Type B pancreatic cell (in vitro differentiated cells): ENCODE measurements around a stretch of chr2.

GRCh38 chr2:63966371-63967100, 52.7 kb downstream of the VPS54 start:
- PRO-cap = no peak

DNA sequence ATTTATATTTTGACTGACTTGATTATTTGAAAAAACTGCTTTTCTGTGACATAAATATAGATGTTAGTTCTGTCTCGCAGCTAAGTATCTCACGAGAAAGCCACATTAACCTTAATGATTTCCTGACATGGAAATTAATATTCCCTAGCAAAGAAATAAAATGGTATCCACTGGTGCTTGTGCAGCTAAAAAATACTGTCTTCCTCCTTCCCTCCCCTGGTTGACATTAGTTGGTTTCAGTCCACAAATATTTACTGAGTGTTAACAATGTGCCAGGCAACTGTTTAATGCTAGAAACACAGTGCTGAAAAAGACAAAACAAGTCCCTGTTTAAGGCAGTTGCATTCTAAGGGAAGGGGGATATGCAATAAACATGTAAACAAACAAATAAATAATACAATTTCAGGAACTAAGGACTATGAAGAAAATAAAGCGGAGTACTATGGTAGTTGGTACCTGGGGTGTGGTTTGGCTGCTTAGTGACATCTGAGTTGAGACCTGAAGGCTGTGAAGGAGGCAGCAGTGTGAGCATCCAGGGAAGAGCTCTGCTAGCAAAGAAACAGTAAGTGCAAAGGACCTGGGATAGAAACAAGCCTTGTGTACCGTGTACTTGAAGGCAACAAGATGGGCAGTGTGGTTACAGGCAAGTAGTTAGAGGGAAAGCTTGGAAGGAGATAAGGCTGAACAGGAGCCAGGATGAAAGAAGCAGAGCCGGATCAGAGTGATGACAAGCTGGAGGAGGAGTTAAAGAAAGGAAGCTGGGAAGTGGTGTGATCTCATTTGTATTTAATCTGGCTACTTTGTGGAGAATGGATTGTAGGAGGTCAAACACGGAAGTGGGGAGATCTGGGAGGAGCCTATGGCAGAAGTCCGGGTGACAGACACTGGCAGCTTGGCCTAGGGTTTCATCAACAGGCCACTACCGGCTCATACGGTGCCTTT, 44.5 kb upstream of the VPS54 start:
- PRO-cap = no peak

DNA sequence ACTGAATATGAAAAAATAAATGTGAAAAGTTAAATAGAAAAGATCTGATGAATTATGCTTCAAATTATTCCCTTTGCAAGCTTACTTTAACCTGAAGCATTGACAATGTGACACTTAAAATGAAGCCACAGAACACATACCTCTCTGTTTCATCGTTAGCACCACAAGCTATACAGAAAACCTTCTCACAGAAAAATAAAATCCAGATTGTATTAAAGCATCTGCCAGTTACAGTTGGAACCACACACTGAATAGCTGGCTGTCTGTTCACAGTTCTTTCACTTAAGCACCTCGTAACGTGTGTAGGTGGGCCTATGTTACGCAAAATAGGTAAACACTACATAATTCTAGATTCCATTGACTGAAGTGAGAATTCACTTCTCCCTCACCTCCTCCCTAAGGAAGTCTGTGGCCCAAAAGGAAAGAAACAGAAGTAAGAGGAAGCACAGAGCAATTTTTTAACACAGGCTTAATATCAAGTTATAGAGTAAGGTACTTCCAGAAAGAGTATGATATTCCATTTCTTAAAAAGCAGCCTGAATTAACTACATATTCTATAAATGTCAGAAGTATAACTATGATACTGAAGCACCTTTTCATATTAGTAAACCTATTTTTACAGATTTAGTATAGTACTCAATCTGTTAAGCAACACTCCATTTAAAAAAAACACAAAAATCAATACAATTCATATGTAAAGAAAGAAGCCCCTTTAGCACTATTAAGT, 24.8 kb downstream of the PELI1 start:
- PRO-cap = no peak

DNA sequence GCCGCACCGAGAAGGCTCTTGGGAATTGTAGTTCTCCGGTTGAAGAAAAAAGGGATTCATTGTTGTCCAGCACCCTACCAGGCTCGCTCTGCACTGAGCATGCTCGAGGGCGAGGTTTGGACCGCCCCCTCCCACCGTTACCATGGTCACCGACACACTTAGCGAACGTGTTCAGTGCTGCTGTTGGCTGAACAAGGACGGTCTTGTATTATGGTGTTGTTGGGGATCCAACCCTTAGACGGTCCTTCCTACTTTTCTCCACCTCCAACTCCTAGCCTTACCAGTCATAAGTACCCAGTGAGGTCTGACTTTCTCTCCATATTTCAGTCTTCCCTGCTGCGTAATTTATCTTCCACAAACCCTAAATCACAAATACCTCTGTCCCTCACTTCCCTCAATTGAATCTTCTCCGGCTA, 298 bp upstream of the PELI1 start:
- PRO-cap = bidirectional peak, plus-strand start at position 174 of the sequence, minus-strand start outside the sequence

- PRO-cap = no peak
Measured at GRCh38 chr2:64213872-64214788, 69.9 kb upstream of the PELI1 start.

GRCh38 chr2:64254584-64255179, 110.5 kb upstream of the PELI1 start:
- PRO-cap = no peak

DNA sequence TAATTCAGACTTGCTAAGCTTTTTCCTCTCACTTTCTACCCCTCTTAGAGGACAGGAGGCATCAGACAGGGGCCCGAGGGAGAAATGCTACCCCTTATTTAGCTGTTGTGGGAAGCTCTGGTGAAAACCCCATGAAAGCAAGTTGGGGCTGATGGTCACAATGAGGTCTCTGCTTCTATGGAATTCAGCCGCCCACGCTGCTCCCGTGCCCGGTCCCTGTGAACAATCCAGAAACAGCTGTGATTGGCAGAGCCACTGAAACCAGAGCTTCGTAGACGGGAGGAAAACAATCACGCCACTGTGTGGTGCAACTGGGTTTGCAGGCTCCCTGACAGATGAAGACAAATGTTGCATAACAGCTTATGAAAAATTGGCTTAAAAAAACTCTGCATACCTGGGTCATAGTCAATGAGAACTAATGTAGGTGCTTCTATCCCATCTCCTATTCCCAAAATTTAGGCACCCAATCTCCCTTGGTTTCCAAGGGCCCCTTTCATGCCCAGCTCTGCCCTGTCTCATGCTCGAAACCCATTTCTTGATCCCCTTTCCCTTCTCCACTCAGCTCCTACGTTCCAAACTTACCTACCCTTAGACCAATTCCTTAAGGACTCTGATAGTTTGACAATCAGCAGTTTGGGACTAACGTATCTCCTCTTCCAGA, 141.6 kb upstream of the LGALSL start:
- PRO-cap = no peak

- PRO-cap = no peak
Measured at GRCh38 chr2:64331209-64331702, 122.7 kb upstream of the LGALSL start.

DNA sequence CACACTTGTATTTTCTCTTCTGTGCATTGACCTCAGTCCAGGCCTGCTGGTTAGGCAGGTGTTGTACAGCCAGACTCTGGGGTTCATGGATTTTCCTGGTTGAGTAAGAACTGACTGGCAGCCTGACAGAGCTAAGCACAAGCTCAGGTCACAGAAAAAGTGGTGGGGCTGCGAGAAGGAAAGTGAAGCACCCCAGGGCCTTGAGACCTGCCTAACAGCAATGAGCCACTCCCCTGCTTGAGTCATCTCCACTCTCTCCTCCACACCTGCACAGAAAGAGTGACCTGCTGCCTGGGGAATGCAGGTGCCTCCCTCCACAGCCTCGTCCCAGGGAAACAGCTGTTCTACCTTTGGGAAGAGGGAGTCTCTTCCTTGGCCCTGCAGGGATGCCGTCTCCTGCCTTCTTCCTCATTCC, 91.4 kb upstream of the LGALSL start:
- PRO-cap = bidirectional peak, plus-strand start at position 271 of the sequence, minus-strand start at position 152 of the sequence

DNA sequence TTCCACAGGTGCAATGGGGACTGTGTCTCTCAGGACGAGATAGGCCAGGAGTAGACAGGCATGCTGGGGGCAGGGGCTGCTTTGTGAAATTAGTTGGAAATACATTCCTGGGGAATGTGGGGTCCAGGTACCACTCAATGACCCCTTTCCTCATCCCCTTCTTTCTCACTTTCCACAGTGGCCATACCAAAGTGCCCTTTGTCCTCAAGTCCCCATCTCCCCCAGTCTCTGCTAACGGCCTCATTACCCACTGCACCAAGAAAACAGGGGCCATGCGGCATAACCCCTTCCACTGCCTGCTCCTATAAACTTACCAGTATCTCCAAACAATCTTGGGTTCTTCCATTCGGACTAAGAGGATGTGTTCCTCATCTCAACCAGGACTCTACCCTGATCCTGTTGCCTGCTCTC, 72.0 kb upstream of the LGALSL start:
- PRO-cap = no peak

- PRO-cap = no peak
Measured at GRCh38 chr2:64406247-64406632, 47.7 kb upstream of the LGALSL start.

- PRO-cap = bidirectional peak, plus-strand start at chr2:64524348, minus-strand start at chr2:64524086
Measured at GRCh38 chr2:64523989-64524222, 222 bp upstream of the AFTPH start.

DNA sequence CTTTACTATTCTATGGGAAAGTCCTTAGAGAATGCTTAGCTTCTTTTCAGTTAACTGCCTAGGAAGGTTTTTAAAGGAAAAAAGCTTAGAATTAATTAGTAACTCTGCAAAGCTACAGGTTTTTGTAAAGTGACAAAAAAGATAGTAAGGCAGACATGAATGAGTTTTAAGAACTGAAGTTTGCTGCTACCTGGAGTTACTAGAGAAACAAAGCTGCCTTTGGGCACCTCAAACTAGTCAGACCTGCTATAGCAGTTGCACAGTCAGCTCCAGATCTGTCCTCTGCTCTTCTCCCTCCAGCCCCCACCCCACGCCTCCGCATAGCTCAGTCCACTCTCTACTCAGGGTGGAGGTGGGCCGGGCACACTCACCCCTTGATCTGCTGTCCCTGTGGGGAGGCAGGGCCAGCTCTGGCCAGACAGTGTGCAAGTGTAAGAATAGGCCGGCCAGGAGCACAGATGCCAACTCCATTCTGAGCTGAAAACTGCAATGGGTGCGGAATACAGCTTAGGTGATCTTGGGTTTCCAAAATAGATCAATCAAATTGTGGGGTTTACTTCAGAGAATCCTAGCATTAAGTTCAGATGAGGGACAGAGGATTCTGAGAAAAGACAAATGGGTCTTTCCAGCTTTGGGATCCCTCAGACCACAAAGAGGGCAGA, 4.1 kb downstream of the SERTAD2 start:
- PRO-cap = no peak

GRCh38 chr2:64730518-64731080, 76.9 kb upstream of the SERTAD2 start:
- PRO-cap = no peak

DNA sequence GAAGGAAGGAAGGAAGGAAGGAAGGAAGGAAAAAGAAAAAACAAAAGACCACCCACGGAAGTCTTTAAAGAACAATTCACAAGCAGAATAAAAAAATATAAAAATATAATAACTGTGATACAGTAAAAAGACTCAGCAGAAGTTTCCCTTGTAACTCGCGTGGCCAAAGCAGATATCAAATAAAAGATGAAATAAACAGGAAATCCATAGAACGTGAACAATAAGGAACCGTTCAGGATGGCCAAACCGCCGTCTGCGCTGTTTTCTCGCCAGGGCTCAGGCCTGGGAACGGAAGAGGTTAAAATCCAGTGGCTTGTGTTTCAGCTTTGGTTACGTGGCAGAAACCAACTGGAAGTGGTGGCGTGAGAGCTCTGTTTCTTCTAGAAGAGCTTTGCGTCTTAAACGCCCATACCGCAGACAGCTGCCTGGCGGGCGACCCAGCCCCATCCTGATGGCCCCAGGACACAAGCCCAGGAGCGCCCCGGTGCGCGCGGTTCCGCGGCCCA, 1.1 kb upstream of the SLC1A4 start:
- PRO-cap = bidirectional peak, plus-strand start at position 340 of the sequence, minus-strand start at position 257 of the sequence

DNA sequence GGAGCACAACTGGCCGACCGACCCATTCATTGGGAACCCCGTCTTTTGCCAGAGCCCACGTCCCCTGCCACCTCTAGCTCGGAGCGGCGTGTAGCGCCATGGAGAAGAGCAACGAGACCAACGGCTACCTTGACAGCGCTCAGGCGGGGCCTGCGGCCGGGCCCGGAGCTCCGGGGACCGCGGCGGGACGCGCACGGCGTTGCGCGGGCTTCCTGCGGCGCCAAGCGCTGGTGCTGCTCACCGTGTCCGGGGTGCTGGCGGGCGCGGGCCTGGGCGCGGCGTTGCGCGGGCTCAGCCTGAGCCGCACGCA, 302 bp downstream of the SLC1A4 start:
- PRO-cap = no peak

DNA sequence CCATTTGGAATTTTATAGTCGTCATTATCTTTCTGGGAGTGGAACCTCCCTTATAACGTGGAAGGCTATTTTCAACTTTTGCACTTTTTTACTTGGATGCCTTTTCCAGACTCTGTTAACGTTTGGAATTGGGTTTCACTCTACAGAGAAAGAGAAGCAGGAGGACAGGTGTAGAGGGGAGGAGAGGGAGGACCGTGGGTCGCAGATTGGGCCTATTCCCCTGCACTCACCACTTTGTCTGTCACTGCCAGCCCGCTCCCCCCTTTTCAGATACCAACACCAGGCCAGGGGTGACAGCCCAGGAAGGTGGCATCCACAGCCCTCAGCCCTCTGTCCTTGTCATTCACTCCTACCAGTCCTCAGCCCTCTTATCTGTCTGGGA, 24.1 kb upstream of the CEP68 start:
- PRO-cap = no peak

DNA sequence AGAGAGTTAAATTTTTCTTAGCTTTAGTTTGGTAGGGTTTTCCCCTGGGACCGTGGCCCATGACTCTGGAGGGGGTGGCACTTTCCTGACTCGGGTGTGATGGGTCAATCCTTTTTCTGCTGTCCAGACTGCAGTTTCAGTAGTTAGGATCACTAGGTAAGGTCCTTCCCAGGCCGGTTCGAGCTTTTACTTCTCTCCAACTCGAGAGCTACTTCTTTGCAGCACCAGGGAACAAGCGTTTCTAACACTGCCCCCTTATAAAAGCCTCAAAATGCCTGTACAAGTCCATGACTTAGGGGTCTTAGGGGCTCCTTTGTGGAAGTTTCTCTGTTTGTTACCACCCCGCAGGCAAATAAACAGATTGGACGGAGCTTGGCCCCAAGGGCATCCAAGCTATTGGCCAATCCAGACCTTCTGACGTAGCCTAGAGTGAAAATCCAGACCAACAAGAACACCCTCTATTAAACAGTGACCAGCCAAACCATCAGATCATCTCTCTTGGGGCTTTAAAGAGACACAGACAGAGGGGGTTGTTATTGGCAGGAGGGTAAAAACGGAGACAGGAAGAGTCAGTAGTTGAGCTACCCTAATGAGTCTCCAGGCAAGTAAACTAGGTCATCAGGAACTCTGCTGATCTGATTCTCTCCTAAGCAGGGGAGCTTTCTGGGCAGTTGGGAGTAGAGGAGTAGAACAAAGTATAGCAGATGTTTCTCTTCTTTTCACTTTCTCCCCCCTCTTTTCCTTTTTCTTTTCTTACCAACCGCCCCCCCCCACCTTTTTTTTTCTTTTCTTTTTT, 9.3 kb upstream of the CEP68 start:
- PRO-cap = no peak

DNA sequence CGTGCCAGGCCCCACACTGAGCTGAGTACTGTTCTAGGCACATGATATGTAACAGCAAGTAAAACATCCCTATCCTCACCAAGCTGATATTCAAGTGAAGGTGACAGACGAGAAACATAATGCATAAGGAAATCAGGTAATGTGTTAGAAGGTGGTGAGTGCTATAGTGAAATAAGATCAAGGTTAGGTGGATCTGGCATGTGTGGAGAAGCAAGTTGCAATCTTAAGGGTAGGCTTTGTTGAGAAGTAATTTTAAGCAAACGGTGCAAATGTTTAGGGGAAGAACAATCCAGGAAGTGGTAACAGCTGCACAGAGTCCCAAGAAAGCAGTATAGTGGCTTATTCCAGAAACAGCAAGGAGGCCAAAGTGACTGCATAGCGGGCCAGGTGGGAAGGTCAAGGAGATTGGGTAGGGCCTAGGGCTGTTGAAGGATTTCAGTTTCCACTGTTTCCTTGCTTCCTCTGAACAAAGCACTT, 29.9 kb upstream of the RAB1A start:
- PRO-cap = no peak

- PRO-cap = no peak
Measured at GRCh38 chr2:65247962-65248765, 20.5 kb downstream of the ACTR2 start.